Heart (tissue), 3 donors: Measurements from ENCODE around the genes CELF6, INSYN1 and GOLGA6A.

DNA sequence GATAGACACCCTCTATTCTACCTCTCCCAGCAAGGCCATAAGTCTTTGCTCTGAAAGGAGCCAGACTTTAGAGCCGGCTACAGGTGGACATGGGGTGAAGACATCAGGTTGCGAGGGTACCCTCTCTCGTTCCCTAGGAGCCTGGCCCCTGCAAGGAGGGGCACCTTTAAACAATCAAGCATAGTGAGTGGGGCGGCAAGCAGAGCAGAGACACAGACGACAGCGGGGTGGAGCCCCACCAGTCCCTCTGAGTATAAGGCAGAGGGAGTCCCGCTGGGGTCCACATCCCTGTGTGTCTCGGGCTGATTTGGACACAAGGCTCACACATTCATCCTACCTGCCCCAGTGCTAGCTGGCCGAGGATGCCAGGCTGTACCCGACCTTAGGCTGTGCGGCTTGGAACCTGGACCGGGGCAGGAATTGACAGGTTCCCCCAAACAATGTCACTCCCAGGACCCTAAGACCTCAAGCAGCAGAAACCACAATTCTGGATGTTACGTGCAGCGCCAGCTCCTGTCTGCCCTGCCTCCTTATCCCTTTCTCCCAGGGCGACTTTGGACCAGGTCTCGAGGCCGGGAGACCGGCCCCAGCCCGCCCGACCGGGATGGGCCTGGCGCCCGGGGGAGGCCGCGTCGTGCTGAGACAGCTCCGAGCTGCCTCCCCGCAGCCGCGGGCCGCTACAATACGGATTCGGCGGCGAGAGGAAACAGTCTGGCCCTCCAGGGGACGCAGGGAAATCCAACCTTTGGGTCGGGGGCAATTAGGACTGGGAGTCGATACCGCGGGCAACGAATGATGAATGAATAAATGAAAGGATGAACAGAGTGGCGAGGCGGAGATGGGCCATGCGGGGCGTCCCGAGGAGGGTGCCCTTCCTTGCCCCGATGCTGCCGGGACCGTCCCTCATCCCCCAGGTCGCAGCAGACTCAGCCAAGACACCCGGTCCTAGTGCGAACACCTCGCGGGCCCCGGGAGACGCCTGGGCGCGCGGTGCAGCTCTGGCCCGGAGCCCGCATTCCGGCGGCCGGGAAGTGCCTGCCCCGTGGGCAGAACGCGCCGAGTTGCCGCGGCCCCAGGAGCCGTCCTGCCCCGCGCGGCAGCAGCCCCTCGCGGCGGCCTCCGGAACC, 653 bp downstream of the GRAMD2A start:
- RAMPAGE, long total RNA, 2 experiments, result no peak in any of the 2 experiments

- RAMPAGE, long total RNA, 2 experiments, result no peak in any of the 2 experiments
Observed at GRCh38 chr15:72221975-72222985, 8.7 kb downstream of the PKM start.

GRCh38 chr15:72229312-72229648, 1.7 kb downstream of the PKM start:
- RAMPAGE, long total RNA, 2 experiments, result no peak in any of the 2 experiments

DNA sequence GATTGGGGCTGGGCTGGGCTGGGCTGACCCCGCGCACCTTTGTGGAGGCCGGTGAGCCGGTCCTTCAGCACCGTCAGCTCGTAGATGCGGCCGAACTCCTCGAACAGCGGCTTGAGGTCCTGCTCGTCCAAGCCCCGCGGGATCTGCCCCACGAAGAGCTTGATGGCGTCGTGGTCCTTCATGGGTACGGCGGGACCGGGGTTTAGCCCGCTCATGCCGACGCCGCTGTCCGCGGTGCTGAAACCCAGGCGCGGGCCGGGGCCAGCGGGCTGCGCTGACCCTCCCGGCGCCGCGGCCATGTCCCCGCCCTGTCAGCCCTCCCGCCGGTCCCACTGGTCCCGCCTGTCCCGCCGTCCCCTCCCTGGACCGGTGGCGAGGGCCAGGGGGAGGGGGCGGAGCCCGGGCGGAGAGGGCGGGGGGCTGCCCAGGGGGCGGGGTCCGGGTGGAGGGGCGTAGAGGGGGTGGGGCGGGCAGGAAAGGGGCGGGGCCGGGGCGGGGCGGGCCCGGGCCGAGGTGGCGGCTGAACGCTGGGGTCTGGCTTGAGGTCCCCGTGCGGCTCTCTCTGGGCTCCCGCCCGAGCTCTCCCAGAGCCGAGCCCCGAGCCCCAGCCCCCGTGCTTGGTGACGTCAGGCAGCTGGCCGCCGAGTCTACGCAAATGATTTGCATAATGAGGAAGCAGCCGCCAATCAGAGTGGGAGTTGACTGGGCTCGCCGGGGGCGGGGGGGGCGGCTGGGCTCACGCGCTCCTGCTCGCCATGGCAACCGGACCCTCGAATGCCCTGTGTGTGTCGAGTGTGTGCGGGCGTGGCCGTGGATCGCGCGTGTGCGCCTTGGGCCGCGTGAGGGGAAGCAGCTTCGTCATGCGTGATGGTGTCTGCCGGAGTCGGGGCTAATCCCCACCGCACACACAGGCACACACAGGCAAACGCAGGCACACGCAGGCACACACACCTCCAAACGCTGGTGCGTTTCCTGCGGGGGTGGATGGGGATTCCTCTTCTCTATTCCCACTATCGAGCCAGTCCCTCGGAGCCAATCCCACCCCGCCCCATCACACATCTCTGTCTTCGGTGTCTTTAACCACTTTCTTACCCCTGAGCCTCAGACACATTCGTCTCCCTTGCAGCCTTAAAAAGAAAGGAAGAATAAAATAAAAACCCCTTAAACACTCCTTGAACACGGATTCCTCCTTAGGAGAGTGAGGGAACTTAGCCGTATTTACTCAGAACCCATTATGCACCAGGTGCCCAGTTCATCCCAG, at the start of gene CELF6:
Gene CELF6 (minus strand): TSS at position 582 of the 1,261 bp plus-strand sequence.
- RAMPAGE, long total RNA, 2 experiments, result no peak in any of the 2 experiments

- RAMPAGE, long total RNA, 2 experiments, result no peak in any of the 2 experiments
Observed at GRCh38 chr15:72376322-72376886, 590 bp upstream of the HEXA start.

DNA sequence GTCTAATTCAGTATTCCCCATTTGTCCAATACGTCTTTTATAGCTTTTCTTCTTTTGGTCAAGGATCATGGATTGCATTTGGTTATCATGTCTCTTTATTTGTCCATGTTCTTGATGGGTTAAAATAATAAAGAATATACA, 21.1 kb downstream of the ARIH1 start:
- RAMPAGE, long total RNA, 2 experiments, result no peak in any of the 2 experiments

DNA sequence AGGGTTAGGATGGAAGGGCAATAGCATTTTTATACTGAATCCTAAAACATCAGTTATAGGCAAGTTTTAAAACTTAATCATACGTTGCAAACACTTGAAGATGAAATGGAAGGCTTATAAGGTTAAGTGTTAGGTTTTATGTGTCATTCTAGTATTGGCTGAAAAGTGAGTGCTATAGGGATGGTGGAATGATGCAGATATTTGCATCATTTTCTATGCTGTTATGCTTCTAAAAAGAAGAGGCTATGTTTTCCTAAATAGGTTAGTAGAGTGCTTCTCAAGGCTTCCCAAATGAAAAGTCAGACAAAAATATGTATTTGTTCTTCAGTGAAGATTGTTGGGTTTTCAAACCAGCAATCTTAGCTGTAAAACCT, 23.3 kb downstream of the ARIH1 start:
- RAMPAGE, long total RNA, 2 experiments, result no peak in any of the 2 experiments

GRCh38 chr15:72585236-72585770, 69.2 kb upstream of the GOLGA6B start:
- RAMPAGE, long total RNA, 2 experiments, result no peak in any of the 2 experiments

DNA sequence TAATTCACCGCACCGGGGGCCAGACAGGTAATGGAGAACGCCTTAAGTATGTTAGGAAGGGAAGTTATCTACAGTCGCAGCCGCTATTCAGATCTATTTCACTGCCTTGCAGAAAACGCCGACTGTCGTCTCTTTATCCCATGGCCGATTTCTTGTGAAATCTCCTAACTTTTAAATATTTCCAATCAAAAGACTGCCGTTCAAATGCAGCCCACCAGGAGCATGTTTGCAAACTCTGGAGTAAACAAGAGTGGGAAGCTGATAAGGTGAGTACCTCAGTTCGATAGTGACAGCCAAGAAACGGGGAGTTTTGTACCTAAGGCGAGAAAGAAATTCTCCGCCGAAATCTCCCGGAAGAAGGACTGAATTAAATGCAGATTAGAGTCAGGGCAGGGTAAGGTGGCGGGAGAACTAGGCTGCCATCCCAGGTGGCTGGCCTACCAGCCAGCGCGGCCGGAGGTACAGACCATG, 445 bp downstream of the HIGD2B start:
- RAMPAGE, long total RNA, 2 experiments, result no peak in any of the 2 experiments

- RAMPAGE, long total RNA, 2 experiments, result no peak in any of the 2 experiments
Observed at GRCh38 chr15:72751313-72752093, 32.1 kb downstream of the ADPGK start.

DNA sequence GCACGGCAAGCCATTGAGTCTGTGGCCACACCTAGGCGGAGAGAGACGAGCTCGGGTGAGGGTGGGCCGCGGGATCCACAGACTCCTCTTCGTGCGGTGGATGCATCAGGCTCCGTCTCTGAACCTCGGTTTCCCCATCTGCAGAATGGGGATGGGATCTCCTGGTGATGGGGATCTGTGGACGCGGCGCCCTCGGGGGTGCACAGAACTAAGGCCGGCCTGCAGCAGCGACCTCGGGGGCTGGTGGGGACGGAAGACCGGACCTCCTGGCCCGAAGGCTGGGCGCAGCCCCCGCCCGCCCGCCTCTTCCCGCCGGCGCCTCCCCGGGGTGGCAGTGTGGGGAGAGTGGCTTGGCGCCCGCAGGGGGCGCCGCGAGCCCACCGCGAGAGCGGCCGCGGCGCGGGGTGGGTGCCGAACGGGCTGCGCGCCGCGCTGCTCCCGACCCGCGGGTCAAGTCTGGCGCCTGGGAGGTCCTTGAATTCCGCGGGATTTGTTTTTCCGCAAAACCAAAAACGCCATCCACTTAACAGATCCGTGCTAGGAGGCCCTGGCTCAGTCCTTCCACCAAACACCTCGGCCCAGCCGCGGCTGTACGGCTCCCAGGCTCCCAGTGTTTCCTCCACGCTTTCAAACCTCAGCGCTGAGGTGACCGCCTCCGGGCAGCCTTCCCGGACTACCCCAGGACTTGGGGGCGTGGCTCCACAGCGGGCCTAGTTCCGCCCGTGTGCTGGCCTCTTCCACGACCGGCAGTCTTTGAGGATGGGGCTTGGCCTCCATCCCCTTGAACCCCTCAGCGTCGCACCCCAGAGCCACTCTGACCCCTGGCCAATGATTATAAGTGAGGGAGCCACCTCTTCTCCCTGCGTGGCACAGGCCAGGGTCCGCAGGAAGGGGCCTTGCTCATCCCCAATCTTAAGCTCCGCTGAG, 13.3 kb upstream of the ADPGK start:
- RAMPAGE, long total RNA, 2 experiments, result no peak in any of the 2 experiments

GRCh38 chr15:72994702-72995432, 57.4 kb upstream of the NEO1 start:
- RAMPAGE, long total RNA, 2 experiments, result no peak in any of the 2 experiments

GRCh38 chr15:73753051-73753603, at the start of gene INSYN1:
Gene INSYN1 (minus strand): TSS chr15:73753351.
- RAMPAGE, long total RNA, 2 experiments, result no peak in any of the 2 experiments

- RAMPAGE, long total RNA, 2 experiments, result no peak in any of the 2 experiments
Observed at GRCh38 chr15:73800508-73801416, 47.6 kb upstream of the INSYN1 start.

DNA sequence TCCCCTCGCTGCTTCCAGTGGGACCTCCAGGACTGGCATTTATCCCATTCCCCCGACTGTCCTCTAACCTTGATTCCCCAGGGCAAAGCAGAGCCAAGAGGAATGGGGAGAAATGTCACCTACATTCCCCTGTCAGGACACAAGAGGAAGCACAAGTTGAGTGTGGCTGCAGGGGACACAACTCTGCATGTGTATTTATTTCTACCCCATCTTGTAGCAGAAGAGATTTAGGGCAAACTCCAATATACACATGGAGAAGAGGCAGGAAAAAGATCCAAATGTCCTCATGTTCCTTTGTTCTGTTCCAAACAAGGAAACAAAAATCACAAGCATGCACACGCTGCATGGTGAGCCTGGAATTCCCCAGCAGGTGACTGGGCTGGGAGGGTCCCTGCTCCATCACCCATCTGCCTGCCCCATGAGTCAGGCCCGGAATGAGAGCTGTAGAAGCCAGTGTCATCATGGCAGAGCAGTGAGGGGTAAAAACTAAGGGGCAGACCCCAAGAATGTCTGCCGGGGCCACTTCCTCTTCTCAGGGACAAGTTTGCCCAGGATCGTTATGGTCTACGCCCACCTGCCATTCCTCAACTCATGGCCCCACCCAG, 4.1 kb downstream of the STOML1 start:
- RAMPAGE, long total RNA, 2 experiments, result no peak in any of the 2 experiments

DNA sequence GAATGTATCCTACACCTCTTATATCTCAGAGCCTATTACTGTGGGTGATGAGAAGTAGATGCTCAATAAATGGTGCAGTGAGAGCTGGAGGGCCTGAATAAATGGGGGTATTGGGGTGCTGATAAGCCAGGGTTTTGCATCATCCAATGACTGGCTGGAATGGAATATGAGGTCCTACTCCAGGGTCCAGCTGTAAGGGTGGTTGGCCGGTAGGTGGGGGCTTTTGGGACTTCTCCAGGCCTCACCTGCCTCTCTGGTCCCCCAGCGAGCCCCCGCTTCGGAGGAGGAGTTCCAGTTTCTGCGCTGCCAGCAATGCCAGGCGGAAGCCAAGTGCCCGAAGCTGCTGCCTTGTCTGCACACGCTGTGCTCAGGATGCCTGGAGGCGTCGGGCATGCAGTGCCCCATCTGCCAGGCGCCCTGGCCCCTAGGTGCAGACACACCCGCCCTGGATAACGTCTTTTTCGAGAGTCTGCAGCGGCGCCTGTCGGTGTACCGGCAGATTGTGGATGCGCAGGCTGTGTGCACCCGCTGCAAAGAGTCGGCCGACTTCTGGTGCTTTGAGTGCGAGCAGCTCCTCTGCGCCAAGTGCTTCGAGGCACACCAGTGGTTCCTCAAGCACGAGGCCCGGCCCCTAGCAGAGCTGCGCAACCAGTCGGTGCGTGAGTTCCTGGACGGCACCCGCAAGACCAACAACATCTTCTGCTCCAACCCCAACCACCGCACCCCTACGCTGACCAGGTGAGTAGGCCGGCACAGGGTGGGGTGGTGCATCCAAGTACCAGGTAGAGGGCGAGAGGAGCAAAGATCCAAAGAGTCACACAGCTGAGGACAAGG, 3.4 kb downstream of the PML start:
- RAMPAGE, long total RNA, 2 experiments, result no peak in any of the 2 experiments

DNA sequence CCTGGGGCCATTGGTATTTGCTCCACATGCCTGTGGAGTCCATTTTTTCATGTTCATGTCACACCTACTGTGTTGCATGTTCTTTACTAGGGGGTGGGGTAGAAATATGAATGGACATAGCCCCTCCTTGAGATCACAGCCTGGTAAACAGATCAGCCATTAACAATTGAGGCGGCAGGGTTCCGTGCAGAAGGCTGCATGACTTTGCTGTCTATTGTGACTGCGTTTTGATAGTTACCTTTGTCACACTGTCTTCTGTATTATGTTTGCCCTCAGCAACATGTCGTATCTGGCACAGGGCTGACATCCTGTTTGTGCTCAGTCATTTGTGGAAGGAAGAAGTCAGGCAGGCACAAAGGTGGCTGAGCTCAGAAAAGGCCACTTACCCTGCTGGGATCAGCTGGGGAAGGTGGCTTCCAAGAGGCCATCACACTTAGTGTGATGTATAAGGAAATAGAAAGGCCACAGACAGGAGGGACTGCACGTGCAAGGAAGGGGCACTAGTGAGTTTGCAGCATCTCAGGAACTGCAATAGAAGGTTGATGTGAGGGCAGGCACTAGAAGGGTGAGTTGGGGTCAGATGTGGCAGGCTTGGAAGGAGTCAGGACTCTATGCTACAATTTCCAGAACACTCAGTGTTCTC, 13.3 kb downstream of the PML start:
- RAMPAGE, long total RNA, 2 experiments, result no peak in any of the 2 experiments

GRCh38 chr15:74035535-74036610, 41.4 kb downstream of the PML start:
- RAMPAGE, long total RNA, 2 experiments, result no peak in any of the 2 experiments

- RAMPAGE, long total RNA, 2 experiments, result no peak in any of the 2 experiments
Observed at GRCh38 chr15:74044191-74044983, 38.0 kb downstream of the GOLGA6A start.

DNA sequence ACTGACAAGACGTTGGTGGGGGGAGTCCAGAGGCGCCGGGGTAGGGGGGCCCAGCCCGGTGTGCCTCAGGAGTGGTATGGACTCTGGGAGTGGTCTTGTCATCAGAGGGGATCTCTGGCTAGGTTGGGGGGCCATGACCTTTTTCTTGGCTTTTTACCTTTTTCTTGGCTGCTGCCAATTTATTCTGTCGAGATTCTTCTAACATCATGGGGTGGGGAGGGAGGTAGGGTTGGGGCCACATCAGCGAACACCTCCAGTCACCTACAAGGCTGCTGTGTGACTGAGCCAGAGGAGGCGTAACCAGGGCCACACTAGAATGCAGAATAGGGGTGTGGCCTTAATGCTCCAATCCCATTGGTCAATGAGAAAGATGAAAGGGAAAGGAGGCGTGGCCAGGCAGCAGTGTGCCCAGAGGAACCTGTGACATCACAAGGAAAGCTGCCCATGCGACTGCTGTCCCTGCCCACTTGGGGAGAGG, at the start of gene GOLGA6A:
Gene GOLGA6A (minus strand): TSS at position 282 of the 478 bp plus-strand sequence.
- RAMPAGE, long total RNA, 2 experiments, result no peak in any of the 2 experiments